ENCODE measurements around a stretch of chr21.

- RRBS = no CpG with 5 or more reads among the region's 6 CpGs
Observed at GRCh38 chr21:37590331-37590689, 223.7 kb downstream of the DYRK1A start.

- RRBS = no CpG with 5 or more reads among the region's 4 CpGs
Observed at GRCh38 chr21:37829542-37829815, 86.8 kb downstream of the KCNJ6 start.

GRCh38 chr21:38121941-38122536 lies 134.8 kb upstream of the KCNJ15 start:
- RRBS = no CpG with 5 or more reads among the region's 5 CpGs

DNA sequence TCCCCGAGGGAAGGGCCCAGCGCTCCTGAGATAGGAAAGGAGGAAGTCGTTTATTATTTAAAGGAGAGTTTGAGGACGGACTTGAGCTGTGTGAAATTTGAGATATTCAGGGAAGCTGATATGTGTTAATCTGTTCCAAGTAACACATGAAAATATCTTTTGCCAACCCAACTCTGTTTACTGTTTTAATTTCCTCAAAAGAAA lies 37.6 kb upstream of the KCNJ15 start:
- RRBS = no CpG with 5 or more reads among the region's 4 CpGs

DNA sequence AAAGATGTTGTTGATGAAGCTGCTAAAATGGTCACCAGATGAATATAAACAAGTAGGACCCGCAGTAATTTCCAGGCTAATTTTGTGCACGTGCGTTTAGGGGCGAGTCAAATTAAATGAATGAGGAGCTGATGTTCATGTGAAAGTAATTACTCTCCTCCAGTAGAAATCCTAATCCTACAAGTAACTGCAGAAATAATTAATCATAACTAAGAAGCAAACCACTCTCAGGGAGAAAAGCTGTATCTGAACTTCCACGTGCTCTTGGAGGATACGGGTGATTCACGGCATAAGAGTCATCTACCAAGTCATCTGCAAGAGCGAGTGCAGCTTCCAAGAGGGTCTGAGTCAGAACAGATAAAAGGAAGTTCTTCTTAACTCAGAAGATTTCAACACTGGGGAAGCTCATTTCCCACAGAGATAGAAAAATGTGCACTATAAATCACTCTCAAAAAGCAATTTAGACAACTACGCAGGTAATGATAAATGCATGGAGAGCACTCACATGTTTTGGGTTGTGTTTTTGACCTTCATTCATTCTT lies 20.6 kb downstream of the KCNJ15 start:
- RRBS = no CpG with 5 or more reads among the region's 9 CpGs

DNA sequence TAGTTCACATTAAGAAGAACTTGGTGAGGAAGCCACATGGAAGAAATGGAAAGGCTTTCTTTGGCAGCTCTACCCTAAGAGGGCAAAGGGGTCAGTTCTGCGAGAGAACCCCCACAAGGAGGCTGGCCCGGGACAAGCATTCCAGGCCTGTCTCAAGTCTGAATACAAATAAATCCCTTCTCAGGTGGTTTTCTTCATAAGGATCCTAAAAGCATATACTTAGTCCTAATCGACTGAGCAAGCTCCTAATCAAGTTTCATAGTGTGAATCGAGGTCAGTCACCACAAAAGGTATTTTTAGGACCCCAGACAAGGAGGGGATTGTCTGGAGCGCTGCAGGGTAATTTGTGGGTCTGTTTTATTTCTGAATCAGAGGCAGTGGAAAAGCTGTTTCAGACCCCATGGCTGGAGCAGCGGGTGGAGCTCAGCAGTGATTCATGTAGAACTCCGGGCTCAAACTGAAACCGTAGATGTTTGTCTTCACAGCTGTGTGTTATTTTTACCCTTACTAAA lies 63.2 kb downstream of the ERG start:
- RRBS = no CpG with 5 or more reads among the region's 8 CpGs

- RRBS = no CpG with 5 or more reads among the region's 16 CpGs
Observed at GRCh38 chr21:38493734-38494548, 4.3 kb downstream of the ERG start.

DNA sequence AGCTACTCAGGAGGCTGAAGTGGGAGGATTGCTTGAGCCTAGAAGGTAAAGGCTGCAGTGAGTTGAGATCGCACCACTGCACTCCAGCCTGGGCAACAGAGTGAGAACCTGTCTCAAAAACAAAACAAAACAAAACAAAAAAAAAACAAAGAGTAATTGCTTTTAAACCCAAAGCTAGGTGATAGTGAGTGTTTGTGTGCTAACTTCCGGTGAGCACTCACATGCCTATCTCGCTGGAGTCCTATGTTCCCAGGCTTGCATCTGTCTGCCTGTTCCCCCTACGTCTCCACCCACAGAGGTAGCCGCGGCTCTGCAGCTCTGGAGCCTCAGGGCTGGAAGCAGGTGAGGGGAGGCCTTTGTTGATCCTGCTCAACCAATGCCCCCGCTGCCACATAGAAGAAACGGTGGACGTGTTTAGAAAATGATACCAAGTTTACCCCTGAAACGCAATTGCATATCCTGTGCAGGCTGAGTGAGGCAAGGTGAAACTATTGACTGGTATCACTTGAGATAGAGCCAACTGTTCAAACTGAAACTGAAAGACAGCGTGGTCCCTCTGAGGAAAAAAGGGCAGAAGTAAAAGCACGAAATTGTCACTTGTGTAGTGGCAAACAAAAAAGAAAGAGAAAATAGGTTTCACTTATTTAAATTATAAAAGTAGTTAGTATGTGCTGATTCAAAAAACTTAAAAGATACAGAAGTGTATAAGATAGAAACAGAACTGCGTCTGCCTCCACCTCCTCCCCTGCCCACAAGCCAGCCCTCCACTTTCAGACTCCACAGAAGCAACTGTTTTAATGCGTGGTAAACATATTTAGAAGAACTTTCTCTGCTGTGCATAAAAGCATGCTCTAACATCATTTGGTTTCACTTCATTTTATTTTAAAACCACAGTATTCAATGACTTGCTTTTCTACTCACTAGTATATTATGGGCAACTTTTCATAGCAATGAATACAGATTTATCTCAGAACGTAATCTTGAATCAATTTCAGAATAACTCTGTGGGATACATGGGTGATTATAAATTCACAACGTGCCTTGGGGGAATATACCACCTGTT lies 38.6 kb upstream of the ETS2 start:
- RRBS = no CpG with 5 or more reads among the region's 16 CpGs

- RRBS = under 1% methylated on average over 27 of the region's 75 CpGs
Observed at GRCh38 chr21:38806210-38807245, 799 bp downstream of the ETS2 start.

GRCh38 chr21:38811683-38812193 lies 6.0 kb downstream of the ETS2 start:
- RRBS = no CpG with 5 or more reads among the region's 8 CpGs

DNA sequence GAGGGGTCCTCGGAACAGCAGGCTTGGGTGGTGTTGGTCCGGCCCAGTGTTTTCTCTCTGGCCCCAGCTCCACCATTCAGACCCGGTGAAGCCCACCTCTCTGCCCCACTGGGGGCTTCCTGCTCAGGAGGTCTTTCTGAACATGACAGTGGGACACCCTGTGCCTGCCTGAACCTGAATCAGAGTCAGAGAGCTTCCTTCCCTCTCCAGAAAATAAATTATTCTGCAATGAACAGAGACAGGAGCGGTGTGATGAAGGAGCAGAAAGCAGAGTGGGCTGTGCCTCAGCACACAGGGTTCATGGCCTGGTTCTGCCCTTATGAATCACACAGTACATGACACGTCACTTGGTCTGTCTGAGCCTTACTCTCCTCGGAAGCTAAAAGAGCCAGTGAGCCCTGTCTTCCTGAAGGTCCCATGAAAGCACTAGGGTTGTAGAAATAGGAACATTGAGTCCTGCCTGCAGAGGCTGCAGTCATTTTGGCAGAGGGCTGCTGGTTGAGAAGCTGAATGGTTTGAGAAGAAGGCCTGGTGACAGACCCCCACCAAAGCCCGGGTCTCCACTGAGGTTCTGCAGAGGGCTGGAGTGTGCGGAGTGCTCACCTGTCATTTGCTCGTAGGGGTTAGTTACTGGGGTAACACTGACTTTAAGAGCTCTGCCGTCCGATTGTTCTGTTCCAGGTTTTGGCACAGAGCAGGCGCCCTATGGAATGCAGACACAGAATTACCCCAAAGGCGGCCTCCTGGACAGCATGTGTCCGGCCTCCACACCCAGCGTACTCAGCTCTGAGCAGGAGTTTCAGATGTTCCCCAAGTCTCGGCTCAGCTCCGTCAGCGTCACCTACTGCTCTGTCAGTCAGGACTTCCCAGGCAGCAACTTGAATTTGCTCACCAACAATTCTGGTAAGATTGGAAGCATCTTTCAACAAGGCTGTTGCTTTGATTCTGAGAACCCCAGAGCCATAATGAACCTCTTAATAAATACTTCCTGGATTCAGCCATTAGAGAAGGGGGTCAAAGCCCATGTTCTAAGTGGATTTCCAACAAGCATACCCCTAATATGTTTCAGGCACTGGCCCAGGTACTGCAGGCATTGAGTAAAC lies 12.4 kb downstream of the ETS2 start:
- RRBS = no CpG with 5 or more reads among the region's 18 CpGs

DNA sequence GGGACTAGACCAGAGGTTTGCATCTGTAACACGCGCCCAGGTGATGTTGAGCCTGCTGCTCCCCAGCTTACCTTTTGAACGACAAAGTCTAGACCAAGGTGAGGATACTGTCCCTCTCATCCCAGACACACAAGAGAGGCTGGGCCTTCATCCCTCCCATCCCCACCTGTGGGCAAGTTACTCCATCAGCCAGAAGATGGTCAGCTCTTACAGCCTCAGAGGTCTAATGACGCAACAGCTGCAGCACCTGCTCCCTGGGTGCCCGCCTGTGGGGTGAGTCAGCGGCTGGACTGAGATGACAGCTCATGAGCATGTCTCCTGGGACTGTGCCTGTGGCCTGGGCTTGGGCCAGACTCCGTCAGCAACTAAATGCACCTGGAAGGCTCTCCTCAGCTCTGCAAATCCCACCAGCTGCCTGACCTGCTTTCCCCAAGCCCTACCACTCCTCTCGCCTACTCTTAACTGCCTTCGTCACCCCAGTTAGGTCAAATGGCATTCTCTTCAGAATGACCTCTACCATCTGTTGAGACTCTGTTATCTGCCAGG lies 47.6 kb downstream of the ETS2 start:
- RRBS = no CpG with 5 or more reads among the region's 9 CpGs

DNA sequence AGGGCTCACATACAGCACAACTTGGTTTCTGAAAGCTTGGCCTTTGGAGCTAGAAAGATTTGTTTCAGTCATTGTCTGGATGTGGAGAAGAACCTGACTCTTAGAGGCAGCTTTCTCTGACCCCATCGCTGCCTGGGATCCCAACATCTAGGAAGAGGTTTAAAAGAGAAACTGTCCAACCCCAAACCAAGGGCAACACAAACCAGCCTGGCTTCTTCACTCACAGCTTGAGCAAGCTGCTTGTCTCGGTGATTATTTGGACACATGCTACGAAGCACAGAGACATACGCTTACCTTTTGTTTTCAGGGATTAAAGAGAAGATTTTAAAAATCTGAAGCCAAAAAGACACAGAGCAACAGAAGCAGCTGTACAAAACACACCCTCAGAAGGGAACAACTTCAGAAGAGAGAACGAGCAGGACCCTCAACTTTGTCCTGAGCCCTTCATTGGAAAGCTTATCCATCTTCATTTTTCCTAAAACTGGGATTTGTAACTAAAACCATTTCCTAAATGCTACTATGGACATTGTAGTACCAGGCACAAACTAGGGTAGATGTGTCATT lies 109.9 kb downstream of the ETS2 start:
- RRBS = no CpG with 5 or more reads among the region's 5 CpGs

DNA sequence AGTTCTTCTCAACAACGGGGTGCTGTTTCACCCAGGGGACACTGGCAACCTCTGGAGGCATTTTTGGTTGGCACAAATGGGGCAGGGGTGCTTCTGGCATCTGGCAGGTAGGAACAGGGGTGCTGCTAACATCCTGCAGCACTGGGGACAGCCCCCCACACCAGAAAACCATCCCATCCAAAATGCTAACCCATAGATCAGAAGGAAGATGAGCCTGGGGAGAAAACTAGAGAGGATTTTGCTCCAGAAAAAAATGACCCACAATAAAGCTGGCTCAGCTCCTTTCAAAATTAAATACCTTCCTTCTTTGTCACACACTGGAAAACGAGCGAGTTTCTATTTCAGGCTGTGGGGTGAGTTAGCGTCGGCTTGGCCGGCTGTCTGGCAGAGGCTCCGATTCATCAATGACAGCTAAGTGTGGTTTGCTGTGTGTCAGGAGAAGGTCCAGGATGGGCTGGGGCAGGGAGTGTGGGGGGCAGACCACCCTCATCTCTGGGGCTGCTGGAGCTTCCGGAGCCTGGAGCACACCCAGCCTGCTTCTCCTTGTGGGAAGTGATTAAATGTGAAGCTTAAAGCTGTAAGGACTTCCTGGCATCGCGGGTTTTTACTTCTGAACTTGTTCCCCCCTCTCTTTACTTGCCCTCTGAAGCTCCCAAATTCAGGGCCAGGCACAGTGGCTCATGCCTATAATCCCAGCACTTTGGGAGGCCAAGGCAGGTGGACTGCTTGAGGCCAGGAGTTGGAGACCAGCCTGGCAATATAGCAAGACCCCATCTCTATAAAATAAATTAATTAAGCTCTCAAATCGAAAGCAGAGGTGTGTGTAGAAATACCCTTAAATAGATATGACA lies 120.2 kb downstream of the ETS2 start:
- RRBS = no CpG with 5 or more reads among the region's 11 CpGs

GRCh38 chr21:38988306-38989424 lies 182.9 kb downstream of the ETS2 start:
- RRBS = no CpG with 5 or more reads among the region's 32 CpGs

DNA sequence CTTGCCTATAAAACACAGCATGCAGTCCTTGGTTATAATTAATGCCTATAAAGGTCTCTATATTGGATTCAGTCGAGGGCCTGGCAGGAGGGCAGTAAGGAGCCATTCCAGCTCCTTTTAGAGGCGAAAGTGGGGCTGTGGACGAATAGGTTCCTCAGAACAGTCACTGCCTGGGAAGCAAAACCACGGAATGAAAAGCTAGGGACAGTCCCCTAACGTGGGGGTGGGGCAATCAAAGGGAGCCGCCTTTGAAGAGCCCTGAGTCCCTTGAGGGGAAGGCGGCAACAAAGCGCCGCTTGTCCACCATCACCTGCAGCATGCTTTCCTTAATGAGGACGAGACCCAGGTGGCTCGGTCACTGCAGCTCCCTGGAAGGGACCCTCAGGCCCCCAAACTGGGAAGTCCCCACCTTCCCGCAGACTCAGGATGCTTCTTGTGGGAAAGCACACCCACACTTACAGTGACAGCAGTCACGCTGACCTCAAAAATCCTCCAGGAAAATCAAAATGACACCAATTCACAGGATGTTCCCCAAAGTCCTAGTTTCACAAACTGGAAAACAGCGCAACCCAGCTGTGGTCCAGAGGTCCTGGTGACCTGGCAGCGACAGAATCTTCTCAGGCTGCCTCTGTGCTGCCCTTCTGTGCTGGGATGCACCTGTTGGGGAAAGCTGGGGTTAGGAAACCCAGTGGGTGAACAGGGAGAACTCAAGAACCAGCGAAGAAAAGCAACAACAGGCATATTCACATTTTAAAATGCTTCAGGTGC lies 184.8 kb downstream of the ETS2 start:
- RRBS = no CpG with 5 or more reads among the region's 16 CpGs

- RRBS = no CpG with 5 or more reads among the region's 6 CpGs
Observed at GRCh38 chr21:38997141-38997773, 186.0 kb downstream of the PSMG1 start.

DNA sequence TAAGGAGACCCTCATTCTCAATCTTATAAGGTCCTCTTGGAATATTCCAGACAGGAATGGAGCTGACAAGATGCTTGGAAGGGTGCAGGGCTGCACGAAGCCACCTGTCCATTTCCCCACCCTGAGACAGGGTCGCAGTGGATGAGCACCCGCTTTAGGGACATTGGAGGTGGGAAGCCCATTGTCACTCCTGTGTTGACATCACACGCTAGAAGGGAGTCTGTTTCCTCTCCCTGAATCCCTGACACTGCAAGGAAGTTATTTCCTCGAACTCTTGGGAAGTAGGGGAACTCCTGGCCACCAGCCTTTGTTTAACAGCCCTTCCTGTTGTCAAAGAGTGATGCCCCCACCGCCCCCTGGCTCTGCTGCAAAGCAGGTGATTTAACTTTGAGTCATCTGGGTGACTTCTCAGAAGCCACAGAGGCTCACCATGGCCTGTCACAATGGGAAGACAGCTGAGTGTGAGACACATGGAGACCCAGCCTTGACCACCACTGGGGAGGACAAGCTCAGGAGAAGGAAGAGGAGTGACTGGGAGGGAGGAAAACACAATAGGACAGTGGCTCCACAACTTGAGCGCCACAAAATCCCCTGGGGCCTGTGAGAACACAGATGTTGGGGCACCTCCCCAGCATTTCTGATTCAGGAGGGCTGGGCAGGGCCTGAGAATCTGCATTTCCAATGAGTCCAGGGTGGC lies 182.8 kb downstream of the PSMG1 start:
- RRBS = no CpG with 5 or more reads among the region's 7 CpGs

- RRBS = no CpG with 5 or more reads among the region's 10 CpGs
Observed at GRCh38 chr21:39004031-39004682, 179.1 kb downstream of the PSMG1 start.

- RRBS = no CpG with 5 or more reads among the region's 10 CpGs
Observed at GRCh38 chr21:39014655-39015185, 168.5 kb downstream of the PSMG1 start.